Non-pigmented ciliary epithelial cell (primary cell): ENCODE data around the genes CRABP1, HYKK and PSMA4.

- RRBS: 1% methylated on average over 12 of the region's 59 CpGs
Observed at GRCh38 chr15:78339992-78340794, at the start of gene CRABP1. CRABP1 (plus strand) TSS chr15:78340353.

DNA sequence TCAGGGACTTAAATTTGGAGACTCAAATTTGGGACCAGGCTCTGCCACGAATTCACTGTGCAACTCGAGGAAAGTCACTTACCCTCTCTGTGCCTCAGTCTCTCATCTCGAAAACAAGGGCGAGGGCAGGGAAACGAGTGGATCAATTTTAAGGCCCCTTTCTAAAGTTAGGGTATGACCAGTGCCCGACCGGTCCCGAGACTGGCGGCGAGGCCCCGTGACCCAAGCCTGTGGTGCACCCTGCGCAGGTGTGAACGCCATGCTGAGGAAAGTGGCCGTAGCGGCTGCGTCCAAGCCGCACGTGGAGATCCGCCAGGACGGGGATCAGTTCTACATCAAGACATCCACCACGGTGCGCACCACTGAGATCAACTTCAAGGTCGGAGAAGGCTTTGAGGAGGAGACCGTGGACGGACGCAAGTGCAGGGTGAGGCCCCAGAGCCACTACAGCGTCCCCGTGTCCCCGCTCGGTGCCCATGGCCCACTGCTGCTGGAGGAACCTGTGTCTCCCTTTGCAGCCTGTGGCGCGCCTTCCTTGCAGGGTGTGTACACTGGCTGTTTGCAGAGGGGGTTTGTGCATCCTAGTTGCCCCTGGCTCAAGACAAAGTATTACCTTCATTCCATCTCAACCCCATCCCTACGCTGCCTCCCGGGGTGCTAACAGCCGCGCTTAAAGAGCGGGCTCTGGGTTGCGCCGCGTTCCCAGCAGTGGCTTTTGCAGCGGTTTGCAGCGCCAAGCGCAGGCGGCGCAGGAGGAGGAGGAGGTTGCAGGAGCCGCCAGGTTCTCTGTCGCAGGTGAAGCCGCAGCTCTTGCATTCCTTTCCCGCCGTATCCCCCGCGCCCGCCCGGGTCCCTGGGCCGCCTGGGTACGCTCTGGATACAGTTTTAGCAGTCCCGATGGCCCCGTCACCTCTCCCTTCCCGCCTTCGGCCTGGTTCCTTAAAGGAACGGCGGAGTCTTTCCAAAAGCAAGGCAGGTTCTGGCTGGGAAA lies 937 bp downstream of the CRABP1 start:
- RRBS: no CpG with 5 or more reads among the region's 62 CpGs

- RRBS: no CpG with 5 or more reads among the region's 45 CpGs
Observed at GRCh38 chr15:78438375-78439247, 595 bp downstream of the IREB2 start.

DNA sequence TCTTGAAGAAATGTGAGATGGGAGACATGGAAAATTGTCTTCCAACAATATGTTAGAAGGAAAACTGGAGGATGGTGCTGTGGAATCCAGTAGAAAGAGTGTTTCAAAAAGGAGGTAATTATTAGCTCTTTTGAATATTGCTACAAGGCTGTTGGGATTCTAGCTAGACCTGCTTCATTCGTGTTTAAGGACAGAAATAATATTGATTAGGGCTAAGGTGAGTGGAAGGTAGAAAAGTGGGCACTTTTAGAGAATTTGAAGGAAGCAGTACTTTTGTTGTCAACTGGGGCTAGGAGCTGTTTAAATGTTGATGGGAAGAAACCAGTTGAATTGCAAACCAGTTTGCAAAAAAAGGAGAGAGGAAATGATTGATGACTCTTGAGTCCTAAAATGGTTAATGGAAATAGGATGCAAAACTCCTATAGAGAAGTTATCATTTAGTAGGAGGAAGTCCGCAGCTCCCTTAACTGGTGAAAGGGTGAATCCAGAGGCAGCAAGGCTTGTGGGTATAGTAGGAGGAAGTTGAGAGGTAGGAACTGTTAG lies 15.2 kb downstream of the IREB2 start:
- RRBS: no CpG with 5 or more reads among the region's 2 CpGs

DNA sequence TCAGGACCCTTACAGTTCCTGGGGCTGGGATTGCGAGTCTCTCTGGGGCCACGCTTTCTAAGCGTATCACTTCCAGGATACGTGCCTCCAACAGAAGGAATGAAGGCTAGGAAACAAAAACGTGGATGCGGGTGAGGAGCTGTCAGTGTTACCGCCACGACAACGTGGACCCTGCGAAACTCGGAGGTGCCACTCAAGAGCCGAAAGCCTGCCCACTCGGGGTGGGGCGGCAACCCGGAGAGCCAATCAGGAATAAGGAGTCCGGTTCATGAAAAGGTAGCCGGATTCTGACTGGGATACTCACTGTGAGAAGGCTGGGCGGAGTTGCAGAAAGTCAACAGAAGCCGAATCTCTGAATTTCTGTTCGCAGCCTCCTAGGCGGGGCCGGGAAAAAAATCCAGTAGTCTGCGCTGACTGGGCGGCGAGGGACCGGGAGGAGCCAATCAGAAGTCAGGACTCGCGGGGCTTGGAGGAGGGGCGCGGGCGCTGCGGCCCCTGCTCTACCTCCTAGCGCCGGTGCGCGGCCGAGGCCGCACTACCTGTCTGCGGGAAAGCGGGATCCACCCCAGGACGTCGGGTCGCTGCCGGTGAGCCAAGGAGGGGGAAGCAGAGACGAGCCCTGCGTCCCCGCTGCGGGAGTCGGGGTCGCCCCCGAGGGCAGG lies at the start of gene HYKK:
Gene HYKK, plus strand, starts transcription at position 493 of the 662 bp plus-strand sequence.
- RRBS: under 1% methylated on average over 27 of the region's 51 CpGs

- RRBS: no CpG with 5 or more reads among the region's 17 CpGs
Observed at GRCh38 chr15:78539596-78540170, 561 bp upstream of the PSMA4 start.

GRCh38 chr15:78540171-78541181 lies at the start of gene PSMA4:
PSMA4 (plus strand) TSS chr15:78540444.
- RRBS: 3% methylated on average over 22 of the region's 66 CpGs

- RRBS: 95% methylated on average over 8 of the region's 31 CpGs
Observed at GRCh38 chr15:78660959-78661699, 20.1 kb upstream of the CHRNB4 start.

- RRBS: no CpG with 5 or more reads among the region's 12 CpGs
Observed at GRCh38 chr15:78754969-78755437, 56.3 kb downstream of the ADAMTS7 start.

DNA sequence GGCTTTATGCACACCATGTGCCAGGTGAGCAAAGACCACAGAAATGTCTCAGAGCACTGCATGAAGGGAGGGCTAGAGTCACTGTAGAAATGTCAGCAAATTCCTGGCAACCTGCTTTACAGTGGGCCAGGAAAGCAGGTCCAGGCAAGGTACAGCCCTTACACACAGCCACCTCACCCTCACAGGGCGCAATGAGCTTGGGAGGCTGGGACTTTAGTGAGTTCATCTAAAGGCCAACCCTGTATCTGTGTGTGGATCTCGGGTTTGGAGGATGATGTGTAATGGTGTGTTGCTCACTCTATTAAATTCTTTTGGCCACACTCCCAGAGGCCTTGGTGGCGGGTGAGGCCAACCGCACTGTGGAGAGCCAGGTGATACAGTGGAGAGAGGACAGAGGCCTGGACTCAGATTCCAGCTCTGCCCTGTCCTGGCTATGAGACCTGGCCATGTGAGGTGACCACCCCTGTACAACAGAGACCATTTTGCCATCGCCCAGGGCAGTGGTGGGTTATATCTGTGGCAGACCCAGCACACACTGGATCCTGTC lies 13.9 kb downstream of the CTSH start:
- RRBS: no CpG with 5 or more reads among the region's 5 CpGs

DNA sequence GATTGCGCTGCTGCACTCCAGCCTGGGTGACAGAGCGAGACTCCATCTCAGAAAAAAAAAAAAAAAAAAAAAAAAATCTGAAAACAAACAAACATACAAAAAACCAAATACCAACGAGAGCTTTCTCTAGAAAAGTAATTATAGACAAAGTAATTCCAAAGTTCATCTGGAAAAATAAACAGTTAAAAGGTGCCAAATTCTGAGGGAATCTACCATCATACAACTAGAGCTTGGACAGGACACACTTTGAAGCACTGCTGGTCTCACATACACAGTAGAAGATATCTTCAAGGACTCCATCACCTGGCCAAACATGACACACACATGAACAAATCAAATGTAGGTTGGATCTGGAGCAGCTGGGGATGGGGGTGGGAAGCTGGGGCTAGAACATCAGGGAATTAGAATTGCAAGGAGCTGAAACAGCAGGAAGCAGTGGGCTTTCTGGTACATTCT lies 41.1 kb upstream of the CTSH start:
- RRBS: no CpG with 5 or more reads among the region's 3 CpGs

DNA sequence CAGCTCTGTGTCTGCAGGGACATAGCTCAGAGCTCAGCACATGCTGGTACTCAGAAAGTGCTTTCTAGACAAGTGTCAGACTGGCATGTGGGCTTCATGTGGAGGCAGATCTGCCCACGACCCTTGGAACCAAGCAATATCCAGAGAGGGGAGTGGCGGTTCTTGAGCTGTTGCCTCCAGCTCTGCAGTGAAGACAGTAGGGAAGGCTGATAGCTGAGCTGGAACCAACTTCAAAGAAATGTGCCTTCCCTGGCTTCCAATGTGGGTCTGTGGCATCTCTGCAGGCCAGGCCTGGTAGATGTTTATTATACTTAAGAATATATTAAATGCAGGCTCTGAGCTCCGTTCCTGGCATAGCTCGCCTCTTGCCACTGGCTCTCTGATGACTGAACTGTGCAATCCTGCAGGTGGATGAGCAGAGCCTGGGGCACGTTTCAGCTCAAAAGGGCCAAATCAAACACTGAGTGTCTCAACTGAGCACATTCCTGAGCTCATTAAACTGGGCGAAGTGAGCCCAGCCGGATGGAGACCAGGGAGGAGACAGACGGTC lies 77.8 kb upstream of the ANKRD34C start:
- RRBS: no CpG with 5 or more reads among the region's 8 CpGs

DNA sequence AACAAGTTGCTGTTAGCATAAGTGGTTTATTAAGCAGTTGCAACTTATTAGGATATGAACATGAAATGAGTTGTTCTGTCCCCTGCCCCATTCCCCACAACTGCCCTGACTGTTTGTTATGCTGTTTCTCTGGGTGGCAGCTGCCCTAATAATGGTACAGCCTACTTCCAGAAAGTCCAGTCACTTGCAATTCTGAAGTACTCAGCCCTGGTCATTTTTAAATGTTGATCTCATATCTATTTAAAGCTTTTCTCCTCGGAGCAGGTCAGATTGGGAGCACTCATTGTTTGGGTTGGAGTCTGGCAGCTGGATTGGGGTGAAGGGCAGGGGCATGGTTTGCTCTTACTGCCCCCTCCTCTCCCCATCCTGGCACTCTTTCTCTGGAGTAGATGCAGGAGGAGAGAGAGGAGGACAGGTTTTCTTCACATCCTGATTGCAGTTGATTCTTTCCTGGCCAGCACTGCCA lies 62.8 kb upstream of the ANKRD34C start:
- RRBS: no CpG with 5 or more reads among the region's 1 CpG

GRCh38 chr15:79431766-79432224 lies 341 bp upstream of the MINAR1 start:
- RRBS: 1% methylated on average over 48 of the region's 58 CpGs

- RRBS: no CpG with 5 or more reads among the region's 5 CpGs
Observed at GRCh38 chr15:79853527-79853822, 43.3 kb downstream of the MTHFS start.

DNA sequence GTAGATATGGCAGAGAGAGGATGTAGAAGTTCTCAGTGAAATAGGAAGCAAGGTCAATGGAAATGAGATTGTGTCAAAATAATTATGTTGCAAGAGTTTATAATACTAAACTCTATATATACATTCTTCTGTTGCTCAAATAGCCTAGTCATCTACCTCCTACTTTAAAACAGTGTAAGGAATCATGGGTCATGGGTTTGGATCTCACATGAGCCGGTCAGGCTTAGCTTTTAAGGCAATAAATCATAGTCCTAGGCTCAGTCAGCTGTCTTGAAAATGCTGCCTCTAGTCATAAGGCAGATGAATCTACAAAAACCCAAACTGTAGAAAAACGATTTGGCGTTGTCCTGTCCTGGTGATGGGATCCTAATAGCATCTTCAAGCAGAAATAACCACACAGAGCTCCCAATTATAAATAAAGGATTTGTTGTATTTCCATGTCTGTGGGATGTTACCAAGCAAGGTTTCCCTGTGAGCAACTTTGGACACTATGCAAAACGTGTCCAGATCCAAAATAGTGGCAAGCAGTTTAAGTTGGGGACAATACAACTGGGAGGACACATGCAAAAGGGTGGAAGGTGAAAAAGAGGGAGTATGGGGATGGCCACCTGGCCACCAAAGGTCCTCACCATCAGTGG lies 16.7 kb downstream of the BCL2A1 start:
- RRBS: no CpG with 5 or more reads among the region's 4 CpGs

GRCh38 chr15:79973496-79974102 lies 2.6 kb upstream of the BCL2A1 start:
- RRBS: no CpG with 5 or more reads among the region's 8 CpGs

DNA sequence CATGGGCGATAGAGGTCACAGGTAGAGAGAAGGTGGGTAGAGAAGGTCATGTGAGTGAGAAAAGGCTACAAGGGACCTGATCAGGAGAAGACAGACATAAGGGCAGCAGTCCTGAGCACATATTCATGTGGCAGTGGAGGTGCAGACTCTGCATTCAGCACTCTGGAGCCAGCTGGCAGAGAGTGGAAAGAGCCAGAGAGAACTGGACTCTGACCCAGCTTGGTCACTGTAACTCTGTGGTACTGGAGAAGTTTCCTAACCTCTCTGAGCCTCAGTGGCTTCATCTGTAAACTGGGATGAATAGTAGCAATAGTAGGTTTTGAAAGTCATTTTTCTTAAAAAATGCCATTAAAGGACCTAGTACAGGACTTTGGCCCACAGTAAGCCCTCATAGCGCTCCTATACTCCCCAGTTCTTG lies 17.7 kb upstream of the BCL2A1 start:
- RRBS: no CpG with 5 or more reads among the region's 2 CpGs

- RRBS: no CpG with 5 or more reads among the region's 3 CpGs
Observed at GRCh38 chr15:80109705-80110430, 42.9 kb upstream of the FAH start.

GRCh38 chr15:80154904-80155254 lies 2.1 kb downstream of the FAH start:
- RRBS: no CpG with 5 or more reads among the region's 6 CpGs